ENCODE measurements around a stretch of chr2.

DNA sequence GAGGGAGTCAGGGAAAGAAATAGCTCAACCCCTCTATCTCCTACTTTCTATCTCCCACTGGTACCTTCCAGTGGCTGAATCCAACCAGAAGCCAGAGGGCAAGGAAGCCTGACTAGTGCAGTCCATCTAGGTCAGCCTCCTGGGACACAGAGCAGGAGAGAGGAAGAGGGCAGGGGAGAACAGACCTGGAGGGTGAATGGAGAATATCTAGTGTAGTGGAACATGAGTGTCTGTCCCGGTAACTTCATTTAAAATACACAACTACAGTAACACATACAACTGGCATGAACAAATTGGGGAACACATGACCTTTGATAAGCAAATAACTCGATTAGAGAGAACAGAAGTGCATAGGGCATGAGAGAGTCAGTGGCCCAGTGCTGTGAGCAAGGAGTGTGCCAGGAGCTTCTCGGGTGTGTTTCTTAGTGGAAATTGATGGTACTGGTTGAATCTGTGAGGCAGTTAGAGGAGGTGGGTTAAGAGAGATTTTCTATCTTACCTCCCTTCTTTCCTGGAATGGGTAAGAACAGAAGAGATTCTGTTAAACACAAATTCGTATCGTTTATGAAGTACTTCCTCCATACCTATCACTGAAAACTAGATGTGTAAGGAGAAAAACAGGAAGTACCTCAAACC is 40.8 kb downstream of the TNP1 start:
- PRO-cap, result no peak
- RAMPAGE, long total RNA, 4 experiments, result no peak in any of the 4 experiments

GRCh38 chr2:216829190-216829714 is 30.6 kb downstream of the TNP1 start:
- PRO-cap, result no peak
- RAMPAGE, long total RNA, 4 experiments, result no peak in any of the 4 experiments

DNA sequence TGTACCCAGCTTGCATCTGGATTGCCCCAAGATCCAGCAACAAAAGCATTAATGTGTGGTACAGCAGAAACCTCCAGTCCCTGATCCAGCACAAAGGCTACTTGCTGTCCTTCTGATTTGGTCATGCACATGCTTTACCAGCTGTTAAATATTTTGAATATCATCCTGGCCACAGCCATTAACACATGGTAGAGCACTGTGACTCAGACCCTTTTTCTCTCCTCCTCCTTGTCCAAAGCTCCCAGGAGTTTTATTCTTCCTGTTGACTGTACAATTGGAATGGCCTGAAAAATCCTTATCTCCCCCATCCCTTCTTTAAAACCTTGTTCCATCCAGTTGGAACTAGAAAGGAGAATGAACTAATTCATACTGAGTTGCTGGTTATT is 419.7 kb upstream of the TNP1 start:
- PRO-cap, result no peak
- RAMPAGE, long total RNA, 4 experiments, result no peak in any of the 4 experiments

DNA sequence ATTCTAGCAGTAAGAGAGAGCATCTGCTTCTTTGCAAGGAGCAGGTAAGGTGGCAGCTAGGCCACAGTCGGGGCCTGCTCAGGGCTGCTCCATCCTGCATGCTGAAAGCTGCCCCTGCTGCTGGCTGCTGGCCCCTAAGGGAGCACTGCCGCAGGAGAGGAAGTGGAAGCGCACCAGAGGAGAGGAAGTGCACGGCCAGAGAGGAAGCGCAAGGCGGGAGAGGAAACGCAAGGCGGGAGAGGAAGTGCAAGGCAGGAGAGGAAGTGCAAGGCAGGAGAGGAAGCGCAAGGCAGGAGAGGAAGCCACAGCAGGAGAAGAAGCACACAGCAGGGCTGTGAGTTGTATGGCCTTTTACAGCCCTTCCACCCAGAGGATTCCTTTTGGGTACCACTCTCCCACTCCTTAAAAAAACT is 539.0 kb upstream of the TNP1 start:
- PRO-cap, result no peak
- RAMPAGE, long total RNA, 4 experiments, result no peak in any of the 4 experiments

GRCh38 chr2:217681826-217682112 is 321.0 kb downstream of the TNS1 start:
- PRO-cap, result no peak
- RAMPAGE, long total RNA, 4 experiments, result no peak in any of the 4 experiments

- PRO-cap, result bidirectional peak, plus-strand start at chr2:217685474, minus-strand start at chr2:217685345
- RAMPAGE, long total RNA, 4 experiments, result no peak in any of the 4 experiments
Observed at GRCh38 chr2:217685072-217685646, 317.6 kb downstream of the TNS1 start.

- PRO-cap, result unidirectional peak, minus-strand start at chr2:217686514
- RAMPAGE, long total RNA, 4 experiments, result no peak in any of the 4 experiments
Observed at GRCh38 chr2:217686439-217686781, 316.4 kb downstream of the TNS1 start.

GRCh38 chr2:217687449-217688083 is 315.2 kb downstream of the TNS1 start:
- PRO-cap, result no peak
- RAMPAGE, long total RNA, 4 experiments, result no peak in any of the 4 experiments

DNA sequence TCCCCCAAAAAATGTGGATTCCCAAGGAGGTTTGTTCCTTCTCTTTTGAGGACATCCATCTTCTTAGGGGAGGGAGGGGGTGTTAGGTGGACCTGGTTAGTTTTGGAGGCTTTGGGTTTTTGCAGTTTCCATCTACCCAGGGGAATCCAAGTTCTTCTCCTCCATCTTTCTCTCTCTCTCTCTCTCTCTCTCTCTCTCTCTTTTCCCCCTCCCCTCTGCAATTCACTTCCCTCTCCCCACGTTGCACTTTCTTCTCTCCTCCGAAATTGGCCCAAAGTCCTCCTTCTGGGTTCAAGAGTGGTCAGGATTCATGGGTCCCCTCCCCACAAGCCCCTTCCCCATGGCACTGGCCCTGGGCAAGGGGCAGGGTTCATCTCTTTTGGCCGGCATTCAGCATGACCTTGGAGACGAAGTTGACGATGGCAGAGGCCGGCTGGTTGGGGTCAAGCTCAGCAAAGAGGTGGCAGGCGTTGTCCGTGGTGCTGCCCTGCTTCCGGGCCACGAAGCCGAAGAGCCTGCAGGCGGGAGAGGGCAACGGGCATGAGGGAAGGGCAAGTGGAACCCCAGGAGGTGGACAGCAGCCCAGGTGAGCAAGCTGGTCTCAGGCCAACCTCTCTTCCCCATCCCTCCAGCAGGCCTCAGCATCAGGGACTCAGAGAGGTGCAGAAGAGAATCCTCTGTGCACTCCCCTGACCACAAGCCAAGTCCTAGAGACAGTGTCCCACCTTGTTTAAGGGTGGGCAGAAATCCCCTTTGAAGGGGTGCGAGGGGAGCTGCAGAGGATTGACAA is 198.5 kb downstream of the TNS1 start:
- PRO-cap, result no peak
- RAMPAGE, long total RNA, 4 experiments, result start-site peak on the minus strand in 1 of 4 experiments, centred at positions 294 to 429 of the sequence, 73 to 257 reads per replicate

DNA sequence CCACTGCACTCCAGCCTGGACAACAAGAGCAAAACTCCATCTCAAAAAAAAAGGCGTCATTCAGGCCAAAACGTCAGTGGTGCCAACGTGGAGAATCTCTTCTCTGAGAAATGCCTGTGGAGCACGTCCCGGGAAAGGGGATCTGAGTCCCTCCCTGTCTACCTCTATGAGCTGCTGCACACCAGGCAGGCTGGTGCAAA is 173.6 kb downstream of the TNS1 start:
- PRO-cap, result no peak
- RAMPAGE, long total RNA, 4 experiments, result no peak in any of the 4 experiments

DNA sequence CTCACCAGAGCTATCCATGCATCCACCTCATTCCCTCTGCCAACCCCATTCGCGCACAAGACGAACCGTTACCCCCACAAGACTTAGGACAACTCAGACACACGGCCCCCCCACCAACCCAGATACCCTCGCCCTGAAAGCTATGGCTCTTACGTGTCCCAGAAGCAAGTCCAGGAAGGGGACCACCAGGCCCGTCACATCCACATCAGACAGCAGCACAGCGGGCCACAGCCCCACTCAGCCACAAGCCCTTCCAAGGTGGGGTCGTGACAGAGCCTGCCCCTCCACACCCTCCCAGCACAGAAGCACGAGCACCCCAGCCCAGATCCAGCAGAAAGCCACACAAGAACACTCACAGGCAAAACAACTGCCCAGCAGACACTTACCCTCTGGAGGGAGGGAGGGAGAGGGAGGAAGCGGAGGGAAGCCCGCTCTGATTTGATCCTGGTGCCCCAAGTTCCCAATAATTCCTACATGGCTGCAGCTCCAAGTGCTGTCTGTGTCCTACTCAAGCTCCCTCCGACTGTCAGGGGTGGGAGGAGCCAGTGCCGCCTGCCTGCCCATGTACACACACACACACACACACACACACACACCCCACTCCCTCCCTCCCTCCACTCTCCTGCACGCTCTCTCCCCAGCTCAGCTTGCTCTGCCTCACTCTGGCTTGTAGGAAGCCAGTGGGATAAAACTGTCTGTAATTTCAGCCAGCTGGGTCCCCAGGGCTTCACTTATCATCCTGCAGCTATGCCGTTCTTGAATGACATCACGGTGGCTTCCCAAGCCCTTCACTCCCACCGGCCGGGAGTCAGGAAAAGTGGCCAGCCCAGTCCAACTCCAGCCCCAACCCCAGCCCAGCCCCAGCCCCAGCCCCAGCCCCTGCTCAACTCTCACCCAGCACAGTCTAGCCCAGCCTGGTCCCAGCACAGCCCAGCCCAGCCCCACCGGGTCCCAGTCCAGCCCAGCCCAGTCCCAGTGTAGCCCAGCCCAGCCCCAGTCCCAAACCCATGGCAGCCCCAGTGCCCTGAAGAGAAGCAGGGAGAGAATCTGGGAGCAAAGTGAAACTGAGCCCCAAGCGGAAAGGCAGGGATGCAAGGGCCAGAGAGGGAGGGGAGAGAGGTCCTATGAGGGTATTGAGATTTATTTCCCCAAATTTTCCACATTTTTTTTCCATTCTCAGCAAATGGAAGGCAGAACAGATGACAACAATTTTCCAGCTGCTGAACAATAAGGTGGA is 144.3 kb downstream of the TNS1 start:
- PRO-cap, result unidirectional peak, minus-strand start at position 525 of the sequence
- RAMPAGE, long total RNA, 4 experiments, result no peak in any of the 4 experiments

GRCh38 chr2:217901631-217902459 is 101.0 kb downstream of the TNS1 start:
- PRO-cap, result bidirectional peak, plus-strand start at chr2:217902161, minus-strand start at chr2:217901916
- RAMPAGE, long total RNA, 4 experiments, result no peak in any of the 4 experiments

- PRO-cap, result no peak
- RAMPAGE, long total RNA, 4 experiments, result no peak in any of the 4 experiments
Observed at GRCh38 chr2:217917910-217919137, 84.5 kb downstream of the TNS1 start.

- PRO-cap, result no peak
- RAMPAGE, long total RNA, 4 experiments, result no peak in any of the 4 experiments
Observed at GRCh38 chr2:217942801-217943231, 60.0 kb downstream of the TNS1 start.

DNA sequence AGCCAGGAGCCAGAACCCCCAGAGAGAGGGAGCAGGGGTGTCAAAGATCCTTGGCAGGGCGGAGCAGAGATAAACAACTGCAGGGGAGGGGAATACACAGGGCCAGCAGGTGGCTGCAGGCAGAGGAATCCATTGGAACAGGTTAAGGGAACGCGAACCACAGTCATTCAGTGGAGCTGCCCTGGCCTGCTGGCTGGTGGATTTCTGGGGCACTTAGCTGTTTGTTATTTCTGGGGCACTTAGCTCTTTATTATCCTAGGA is 37.9 kb downstream of the TNS1 start:
- PRO-cap, result no peak
- RAMPAGE, long total RNA, 4 experiments, result no peak in any of the 4 experiments

DNA sequence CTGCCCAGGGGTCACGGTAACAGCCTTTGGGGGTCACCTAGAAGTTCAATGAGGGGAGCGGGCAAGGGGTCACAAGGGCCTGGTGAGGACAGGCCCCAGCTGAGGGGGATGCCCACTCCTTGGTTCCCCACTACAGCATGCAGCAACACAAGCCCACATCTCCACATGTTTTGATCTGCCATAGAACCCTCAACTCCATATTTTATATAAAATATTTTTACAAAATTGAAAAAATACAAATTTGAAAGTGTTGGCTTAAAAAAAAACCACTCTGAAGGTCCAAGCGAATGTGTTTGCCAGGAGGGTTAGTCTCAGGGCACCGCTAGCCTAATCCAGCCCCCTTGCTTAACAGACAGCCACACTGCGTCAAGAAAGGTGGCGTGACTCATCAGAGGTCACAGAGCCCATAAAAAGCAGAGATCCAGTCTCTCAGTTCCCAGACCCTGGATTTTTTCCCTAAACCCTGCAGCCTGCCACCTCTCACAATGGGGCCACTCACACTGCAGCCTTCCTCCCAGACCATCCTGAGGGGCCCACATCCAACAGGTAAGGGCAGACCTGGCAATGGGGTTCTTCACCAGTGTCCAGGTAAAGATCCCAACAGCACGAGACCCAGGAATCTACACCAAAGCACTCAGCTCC is 3.9 kb upstream of the TNS1 start:
- PRO-cap, result no peak
- RAMPAGE, long total RNA, 4 experiments, result no peak in any of the 4 experiments

DNA sequence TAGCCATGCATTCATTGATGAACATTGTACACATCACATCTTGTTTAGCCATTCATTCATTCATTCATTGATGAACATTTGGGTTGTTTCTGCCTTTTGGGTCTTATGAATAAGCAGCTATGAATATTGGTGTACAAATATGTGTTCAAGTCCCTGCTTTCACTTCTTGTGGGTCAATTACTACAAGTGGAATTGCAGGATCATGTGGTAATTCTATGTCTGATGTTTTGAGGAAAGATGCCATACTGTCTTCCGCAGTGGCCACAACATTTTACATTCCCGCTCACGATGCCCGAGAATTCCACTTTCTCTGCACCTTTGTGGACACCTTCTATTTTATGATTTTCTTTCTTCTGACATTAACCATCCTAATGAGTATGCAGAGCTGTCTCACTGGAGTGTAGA is 9.4 kb upstream of the RUFY4 start:
- PRO-cap, result no peak
- RAMPAGE, long total RNA, 4 experiments, result no peak in any of the 4 experiments

DNA sequence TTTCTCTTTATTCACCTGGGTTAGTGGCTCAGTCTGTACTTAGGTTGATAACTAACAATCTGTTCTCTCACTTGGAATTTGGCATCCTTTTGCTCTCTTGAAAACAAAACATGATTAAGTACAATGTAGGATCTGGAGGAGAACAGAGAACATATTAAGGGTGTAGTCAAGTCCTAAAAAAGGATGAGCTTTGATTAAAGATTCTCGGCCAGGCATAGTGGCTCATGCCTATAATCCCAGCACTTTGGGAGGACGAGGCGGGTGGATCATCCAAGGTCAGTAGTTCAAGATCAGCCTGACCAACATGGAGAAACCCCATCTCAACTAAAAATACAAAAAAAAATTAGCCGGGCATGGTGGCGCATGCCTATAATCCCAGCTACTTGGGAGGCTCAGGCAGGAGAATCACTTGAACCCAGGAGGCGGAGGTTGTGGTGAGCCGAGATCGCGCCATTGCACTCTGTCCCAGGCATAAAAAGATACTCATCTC is 16.7 kb downstream of the ARPC2 start:
- PRO-cap, result no peak
- RAMPAGE, long total RNA, 4 experiments, result no peak in any of the 4 experiments

DNA sequence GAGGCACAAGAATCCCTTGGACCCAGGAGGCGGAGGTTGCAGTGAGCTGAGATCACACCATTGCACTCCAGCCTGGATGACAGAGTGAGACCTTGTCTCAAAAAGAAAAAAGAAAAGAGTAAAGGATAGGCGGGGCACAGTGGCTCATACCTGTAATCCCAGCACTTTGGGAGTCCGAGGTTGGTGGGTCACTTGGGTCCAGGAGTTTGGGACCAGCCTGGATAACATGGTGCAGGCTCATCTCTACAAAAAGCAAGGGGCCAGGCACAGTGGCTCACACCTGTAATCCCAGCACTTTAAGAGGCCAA is 14.4 kb upstream of the GPBAR1 start:
- PRO-cap, result no peak
- RAMPAGE, long total RNA, 4 experiments, result no peak in any of the 4 experiments

- PRO-cap, result unidirectional peak, plus-strand start at chr2:218332081
- RAMPAGE, long total RNA, 4 experiments, result no peak in any of the 4 experiments
Observed at GRCh38 chr2:218331814-218332526, 24.7 kb upstream of the CATIP start.

Measured in transverse colon (tissue), 4 donors.